Daoy (cell line): ENCODE measurements around the genes CD164L2 and GPR3.

DNA sequence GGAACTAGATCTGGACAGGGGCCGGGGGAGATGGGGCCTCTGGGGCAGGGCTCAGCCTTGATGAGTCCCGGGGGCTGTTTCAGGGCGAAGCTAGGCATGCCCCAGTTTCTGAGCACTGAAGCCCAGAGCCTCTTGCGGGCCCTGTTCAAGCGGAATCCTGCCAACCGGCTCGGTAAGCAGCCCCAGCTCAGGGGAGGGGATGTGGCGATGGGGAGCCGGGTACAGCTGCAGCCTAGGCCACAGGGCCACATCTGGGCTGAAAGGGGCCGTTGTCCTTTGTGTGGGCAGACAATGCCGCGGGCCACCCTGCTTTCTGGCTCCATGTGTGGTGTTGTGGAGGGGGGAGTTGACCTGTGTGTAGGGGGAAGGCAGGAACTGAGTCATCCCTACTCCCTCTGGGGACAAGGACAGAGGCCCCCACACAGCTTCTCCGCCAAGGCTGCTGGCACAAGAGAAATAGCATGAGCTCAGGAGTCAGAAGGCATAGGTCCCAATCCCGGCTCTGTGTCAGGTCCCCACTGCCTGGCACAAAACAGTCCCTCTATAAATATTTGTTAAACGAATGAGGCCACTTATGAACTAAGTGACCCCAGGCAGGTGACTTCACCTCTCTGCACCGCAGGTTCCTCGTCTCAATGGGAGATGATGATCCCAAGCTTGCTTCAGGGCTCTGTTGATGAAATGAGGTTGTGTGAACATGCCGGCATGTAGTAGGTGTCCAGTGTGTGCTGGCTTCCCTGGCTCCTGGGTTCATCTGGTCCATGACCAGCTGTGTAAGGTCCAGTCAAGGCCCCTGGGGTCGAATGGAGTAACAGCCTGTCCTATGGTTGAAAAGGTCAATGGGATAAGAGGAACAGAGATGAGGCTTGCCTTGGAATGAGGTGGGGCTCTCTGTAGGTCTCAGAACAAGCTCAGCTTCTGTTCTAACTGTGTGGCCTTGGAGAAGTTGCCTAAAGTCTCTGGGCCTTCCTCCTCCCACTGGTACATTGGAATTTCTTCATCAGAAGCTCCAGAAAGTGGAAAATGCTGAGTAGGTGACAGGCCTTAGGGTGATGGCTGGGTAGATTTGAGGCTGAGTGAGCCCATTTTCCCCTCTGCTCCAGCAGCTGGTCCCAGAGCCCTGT is 26.3 kb downstream of the RPS6KA1 start:
- RAMPAGE, long total RNA: no peak

GRCh38 chr1:26833214-26834268 is 7.1 kb downstream of the ZDHHC18 start:
- RAMPAGE, long total RNA: no peak

DNA sequence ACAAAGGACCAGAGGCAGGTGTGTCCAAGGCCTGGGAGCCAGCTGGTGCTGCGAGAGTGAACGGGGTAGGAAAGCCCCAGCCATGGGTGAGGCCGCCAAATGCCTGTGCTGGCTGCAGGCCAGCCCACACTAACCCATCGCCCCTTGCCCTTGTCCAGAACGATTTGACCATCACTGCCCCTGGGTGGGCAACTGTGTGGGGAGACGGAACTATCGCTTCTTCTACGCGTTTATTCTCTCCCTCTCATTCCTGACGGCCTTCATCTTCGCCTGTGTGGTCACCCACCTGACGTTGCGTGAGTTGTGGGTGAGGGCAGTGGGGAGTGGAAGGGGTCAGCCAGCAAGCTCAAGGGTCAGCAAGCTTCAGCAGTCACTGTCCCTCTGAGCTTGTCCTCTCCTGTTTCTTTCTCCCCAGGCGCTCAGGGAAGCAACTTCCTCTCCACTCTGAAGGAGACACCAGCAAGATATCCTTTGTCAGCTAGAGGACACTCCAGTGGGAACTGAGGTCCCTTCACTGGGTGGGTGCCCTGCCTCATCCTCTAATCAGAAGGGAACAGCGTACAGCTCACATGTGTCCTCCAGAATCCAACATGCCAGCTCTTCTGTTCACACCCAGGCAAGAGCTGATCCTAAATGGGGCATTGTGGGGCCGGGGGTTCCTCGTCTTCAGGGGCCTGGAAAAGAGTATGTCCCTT is 12.7 kb upstream of the SFN start:
- RAMPAGE, long total RNA: no peak

GRCh38 chr1:26867775-26868275 is 4.9 kb downstream of the SFN start:
- RAMPAGE, long total RNA: no peak

DNA sequence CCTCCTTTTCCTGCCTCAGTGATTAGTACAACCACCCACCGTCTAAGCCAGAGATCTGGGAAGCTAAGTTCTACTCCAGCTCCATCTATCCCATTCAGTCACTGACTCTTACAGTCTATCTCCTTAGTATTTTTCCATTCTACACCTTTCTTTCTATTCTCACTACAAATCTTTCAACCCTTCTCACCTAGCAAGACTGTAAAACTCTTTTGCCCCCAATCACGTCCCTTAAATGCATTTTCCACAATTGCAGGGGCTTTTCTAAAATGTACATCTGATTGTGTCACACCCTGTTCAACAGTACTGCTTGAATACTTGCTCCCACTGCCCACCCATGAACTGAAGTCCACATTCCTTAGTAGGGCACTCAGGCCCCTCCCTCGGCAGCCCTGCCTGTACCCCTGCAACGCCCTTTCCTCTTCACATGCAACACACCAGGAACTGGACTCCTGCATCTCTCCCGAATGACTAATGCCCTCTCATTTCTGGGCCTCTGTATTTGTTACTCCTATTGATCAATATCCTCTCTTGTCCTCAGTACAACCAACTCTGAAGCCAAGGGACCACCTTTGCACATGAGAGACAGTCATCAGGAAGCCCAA is 7.1 kb downstream of the GPN2 start:
- RAMPAGE, long total RNA: no peak

GRCh38 chr1:26922948-26923260 is 1.4 kb downstream of the NUDC start:
- RAMPAGE, long total RNA: no peak

GRCh38 chr1:26994869-26995133 is 1.3 kb downstream of the TRNP1 start:
- RAMPAGE, long total RNA: no peak

GRCh38 chr1:27059072-27059487 is 46.4 kb upstream of the TENT5B start:
- RAMPAGE, long total RNA: no peak

DNA sequence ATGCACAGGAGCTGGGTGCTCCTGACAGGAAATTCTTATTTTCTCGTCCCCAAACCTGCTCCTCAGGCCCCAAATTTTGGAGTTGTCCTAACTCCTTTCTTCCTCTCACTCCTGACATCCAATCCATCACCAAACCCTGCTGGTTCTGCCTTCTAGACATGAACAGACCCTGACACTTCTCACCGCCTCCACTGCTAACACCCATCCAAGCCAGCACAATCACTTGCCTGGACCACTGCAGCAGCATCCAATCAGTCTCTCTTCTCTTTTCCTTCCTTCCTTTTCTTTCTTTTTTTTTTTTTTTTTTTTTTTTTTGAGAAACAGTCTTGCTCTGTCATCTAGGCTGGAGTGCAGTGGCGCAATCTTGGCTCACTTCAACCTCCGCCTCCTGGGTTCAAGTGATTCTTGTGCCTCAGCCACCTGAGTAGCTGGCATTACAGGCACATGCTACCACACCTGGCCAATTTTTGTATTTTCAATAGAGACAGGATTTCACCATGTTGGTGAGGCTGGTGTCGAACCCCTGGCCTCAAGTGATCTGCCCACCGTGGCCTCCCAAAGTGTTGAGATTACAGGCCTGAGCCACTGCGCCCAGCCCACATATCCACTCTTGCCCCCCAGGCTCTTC is 29.9 kb downstream of the SLC9A1 start:
- RAMPAGE, long total RNA: no peak

- RAMPAGE, long total RNA: no peak
Measured at GRCh38 chr1:27135583-27136030, 19.3 kb downstream of the SLC9A1 start.

DNA sequence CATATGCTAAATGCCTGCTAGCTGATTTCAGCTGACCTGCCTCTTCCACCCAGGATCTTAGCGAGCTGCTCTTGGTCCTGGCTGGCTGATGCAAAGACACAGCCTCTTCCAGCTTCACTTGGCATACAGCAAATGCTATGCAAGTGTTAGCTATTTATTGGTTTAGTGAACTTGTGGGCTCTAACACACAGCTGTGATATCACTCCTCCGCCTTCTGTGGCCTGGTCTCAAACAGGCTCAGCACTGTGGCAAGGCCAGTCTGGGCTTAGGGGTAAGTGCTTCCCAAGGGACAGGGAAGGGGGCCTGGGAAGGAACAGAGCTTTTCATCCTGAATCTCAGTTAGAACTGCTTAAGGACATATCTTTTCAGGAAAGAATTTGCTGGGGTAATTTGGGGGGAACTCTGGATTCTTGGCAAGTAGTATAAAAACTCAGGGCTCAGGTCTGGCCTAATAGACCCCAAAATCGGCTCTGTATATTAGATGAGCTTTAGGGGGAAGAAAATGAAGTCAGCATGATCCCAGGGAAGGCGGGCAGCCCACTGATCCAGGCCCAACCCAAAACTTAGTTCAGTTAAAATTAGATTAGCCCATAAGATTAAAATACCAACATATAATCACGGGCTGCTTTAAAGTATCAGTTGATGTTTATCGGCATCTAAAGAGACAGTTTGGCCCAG is 9.4 kb downstream of the SLC9A1 start:
- RAMPAGE, long total RNA: no peak

GRCh38 chr1:27322805-27323209 is 844 bp downstream of the TMEM222 start:
- RAMPAGE, long total RNA: no peak

GRCh38 chr1:27342902-27343817 is 1.3 kb downstream of the SYTL1 start:
- RAMPAGE, long total RNA: no peak

DNA sequence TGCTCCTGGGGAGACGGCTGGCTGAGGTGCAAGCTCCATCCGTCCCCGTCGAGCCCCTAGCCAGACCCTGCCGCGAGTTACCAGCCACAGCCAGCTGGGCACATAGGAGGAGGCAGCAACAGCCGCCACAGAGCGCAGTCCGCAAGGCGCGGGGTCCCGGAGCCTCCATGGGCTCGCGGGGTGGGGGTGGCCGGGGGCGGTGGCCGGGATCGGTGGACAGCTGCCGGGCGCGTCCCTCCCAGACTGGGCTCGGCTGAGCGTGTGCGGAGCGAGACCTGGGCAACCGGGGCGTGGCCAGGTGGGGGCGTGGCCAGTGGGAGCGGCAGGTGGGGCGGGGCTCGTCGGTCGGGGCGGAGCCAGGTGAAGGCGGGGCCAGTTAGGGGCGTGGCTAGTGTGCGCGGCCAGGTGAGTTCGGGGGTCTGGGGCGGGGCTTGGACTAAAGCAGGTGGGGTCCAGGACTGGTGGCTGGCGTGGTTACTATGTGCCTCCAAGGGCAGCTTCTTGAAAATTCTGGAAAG is at the start of gene CD164L2:
Gene CD164L2, minus strand, starts transcription at position 263 of the 518 bp plus-strand sequence.
- RAMPAGE, long total RNA: no peak

GRCh38 chr1:27391963-27392853 is at the start of gene GPR3:
TSS of gene GPR3 (plus strand) at chr1:27392622.
- RAMPAGE, long total RNA: no peak

DNA sequence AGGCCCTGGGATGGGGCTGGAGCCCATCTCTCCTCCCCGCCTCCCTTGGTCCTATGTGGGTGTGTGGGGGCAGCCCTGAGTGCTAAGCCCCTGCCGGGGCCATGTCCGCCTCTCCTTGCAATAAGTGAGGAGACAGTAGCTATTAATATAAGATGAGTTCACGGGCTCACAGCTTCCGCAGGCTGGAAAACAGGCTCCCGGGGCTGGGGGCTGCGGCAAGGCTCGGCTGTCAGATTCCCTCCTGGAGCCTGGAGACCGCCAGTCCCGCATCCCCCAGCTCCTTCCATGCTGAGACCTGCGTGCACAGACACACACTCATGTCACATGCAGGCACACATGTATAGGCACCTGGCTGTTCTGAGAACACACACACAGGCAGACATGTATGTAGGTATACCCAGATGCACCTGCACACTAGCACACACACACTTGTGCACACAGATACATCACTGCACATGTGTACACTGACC is 7.2 kb downstream of the GPR3 start:
- RAMPAGE, long total RNA: no peak

GRCh38 chr1:27401038-27401999 is 8.9 kb downstream of the GPR3 start:
- RAMPAGE, long total RNA: no peak

- RAMPAGE, long total RNA: no peak
Measured at GRCh38 chr1:27418184-27419265, 26.1 kb downstream of the GPR3 start.

DNA sequence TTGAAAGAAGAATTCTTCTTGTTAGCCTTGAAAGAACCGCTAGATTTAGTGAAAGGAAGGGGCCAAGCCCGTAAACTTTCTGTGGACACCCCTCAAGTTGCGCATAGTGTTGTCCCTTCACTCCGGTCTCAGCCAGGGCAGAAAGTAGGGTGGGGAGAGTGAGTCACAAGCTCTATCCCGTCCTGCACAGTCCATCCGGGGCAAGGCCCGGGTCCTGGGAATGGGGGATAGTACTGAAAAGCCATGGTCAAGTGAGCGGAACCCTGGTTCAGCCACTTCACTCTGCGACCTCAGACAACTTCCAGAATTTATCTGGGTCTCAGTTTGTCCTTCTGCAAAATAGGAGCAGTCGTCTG is 461 bp upstream of the WASF2 start:
- RAMPAGE, long total RNA: no peak

- RAMPAGE, long total RNA: no peak
Measured at GRCh38 chr1:27522141-27523023, 32.4 kb upstream of the WASF2 start.